Metastatic Breast Carcinoma in the Brain (tissue), 10 donors: ENCODE measurements around a stretch of chr1.

DNA sequence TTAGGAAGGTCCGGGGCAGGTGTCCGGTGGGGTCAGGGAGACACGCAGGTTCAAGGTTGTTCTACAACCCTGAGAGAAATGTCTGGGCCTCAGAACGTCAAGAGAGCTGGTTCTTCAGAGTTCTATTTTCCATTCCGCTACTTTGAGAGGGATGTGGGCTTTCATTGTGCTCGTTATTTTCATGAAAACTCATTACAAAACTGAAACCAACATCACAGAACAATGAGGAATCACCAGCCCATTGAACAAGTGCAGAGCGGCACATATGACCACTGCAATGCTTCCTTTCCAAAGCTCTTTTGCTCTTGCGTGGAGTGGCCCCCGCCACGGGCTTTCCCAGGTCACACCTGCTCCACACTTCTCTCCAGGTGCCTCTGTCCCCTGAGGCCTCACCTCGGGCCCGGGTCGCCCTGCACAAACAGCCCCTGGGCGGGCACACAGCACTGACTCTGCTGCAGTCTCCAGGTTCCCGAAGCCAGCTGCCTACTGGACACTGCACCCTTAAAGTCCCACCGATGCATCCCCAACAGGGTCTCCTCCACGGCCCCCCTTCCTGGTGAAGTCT, 201.8 kb downstream of the TOMM20 start:
- PRO-cap, 10 experiments, result no peak in any of the 10 experiments

GRCh38 chr1:234961704-234963085, 166.4 kb downstream of the TOMM20 start:
- PRO-cap, 10 experiments, result peak in 9 of 10 experiments; most common plus-strand start chr1:234962259 (in 3); most common minus-strand start chr1:234962159 (in 9)

DNA sequence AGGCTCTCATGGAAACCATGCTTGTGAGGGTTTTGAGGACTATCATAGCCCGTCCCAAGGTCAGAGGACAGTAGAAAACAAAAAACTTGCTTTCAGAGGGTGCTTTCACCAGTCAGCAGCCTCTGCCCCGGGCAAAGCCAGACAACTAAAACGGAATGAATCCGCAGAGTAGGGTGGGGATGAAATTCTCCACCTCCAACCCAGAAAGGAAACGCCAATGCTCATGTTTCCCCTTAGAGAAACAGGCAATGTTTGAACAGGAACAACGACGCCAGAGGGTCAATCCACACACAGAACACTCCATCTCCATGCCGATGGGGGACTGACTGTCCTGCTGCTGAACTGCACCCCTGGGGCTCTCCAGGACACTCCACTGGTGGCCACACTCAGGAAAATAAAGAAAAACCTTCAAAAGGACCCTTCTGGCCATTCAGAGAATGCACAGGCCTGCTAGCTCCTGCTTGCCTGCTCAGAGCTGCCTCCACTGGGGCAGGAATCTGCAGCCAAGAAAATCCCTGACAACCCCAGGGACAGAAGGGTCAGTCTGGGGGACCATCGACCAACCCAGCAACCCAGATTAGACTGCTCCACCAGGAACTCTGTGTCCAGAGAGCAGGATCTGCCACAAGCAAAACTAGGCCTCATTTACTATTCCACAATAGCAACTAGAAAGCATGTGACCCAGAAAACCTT, 116.1 kb downstream of the TOMM20 start:
- PRO-cap, 10 experiments, result no peak in any of the 10 experiments

- PRO-cap, 10 experiments, result no peak in any of the 10 experiments
These were observed 51.1 kb downstream of the TOMM20 start for GRCh38 chr1:235077414-235078153.

DNA sequence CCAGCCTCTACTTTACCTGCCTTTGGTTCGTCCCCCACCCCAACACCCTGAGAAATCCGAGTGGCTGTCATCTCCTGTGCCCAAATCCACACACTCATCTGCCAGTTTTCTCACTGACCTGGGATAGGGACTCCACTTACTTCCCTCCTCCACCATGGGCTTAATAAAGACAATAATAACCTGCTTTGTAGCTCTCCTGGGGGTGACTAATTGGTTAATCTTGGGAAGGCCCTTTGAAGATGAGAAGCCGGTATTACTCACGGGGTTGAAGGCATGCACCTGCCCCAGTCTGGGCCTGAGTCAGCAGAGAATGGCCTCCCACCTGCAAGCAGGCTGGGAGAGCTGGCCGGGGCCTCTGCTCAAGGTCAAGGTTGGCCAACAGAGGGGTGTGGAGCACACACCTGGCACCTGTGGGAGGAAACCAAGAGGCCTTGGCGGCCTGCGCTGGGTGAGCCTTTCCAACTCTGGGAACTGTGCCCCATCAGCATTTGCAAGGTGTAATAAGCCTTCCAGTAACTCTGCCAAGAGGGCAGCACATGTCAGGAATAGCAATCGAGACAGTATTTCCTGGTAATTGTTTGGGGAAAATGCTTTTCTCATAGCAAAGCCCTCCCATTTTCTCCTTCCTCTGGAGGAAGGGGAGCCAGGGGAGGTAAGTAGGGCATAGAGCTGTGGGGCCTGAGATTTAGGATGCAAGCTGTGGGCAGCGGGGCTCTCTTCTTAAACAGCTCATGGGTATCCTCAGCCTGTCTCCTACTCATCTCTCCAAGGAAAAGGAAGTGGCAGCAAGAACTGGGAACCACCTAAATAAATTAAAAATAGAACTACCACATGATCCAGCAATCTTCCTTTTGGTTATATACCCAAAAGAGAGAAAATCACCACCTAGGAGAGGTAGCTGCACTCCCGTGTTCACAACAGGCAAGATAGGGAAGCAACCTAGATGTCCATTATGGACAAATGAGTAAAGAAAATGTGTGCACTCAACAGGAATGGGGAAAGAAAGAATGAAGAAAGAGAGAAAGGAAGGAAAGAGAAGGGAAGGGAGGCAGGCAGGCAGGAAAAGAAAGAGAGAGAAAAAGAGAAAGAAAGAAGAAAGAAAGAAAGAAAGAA, 48.9 kb downstream of the TOMM20 start:
- PRO-cap, 10 experiments, result peak in 3 of 10 experiments; most common plus-strand start position 298 of the sequence (in 1); most common minus-strand start position 475 of the sequence (in 3)

GRCh38 chr1:235141121-235141682, 12.6 kb upstream of the TOMM20 start:
- PRO-cap, 10 experiments, result no peak in any of the 10 experiments

- PRO-cap, 10 experiments, result no peak in any of the 10 experiments
These were observed 57.4 kb downstream of the ARID4B start for GRCh38 chr1:235270455-235271057.

- PRO-cap, 10 experiments, result no peak in any of the 10 experiments
These were observed 1.3 kb downstream of the B3GALNT2 start for GRCh38 chr1:235502981-235503251.

DNA sequence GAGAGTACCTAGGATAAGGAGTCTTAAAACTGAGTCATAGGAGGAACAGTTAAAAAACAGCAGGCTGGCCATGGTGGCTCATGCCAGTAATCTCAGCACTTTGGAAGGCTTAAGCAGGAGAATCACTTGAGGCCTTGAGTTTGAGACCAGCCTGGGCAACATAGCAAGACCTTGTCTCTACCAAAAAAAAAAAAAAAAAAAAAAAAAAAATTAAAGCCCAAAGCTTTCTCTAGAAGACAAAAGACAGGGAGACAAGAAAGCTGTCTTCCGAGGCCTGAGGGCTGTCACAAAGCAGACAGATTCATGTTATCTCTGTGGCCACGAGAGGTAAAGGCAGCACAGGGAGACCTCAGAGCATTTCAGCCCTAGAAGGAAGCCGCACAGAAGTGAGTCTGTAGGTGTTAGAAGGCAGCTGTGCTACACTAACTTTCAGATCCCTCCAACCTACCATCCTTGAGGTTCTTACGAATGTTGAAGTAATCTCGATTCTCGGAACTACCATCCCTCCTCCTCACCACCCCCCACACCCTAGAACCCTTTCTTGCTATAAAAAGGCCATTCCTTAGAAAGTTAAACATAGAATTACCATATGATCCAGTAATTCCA, 21.3 kb upstream of the LYST start:
- PRO-cap, 10 experiments, result no peak in any of the 10 experiments

- PRO-cap, 10 experiments, result peak in 2 of 10 experiments; most common plus-strand start chr1:235932432 (in 2); most common minus-strand start chr1:235932357 (in 1)
These were observed 65.5 kb upstream of the LYST start for GRCh38 chr1:235932090-235932725.

- PRO-cap, 10 experiments, result peak in 7 of 10 experiments; most common plus-strand start chr1:235942272 (in 4); most common minus-strand start chr1:235942132 (in 7)
These were observed 75.4 kb upstream of the LYST start for GRCh38 chr1:235942018-235942543.

DNA sequence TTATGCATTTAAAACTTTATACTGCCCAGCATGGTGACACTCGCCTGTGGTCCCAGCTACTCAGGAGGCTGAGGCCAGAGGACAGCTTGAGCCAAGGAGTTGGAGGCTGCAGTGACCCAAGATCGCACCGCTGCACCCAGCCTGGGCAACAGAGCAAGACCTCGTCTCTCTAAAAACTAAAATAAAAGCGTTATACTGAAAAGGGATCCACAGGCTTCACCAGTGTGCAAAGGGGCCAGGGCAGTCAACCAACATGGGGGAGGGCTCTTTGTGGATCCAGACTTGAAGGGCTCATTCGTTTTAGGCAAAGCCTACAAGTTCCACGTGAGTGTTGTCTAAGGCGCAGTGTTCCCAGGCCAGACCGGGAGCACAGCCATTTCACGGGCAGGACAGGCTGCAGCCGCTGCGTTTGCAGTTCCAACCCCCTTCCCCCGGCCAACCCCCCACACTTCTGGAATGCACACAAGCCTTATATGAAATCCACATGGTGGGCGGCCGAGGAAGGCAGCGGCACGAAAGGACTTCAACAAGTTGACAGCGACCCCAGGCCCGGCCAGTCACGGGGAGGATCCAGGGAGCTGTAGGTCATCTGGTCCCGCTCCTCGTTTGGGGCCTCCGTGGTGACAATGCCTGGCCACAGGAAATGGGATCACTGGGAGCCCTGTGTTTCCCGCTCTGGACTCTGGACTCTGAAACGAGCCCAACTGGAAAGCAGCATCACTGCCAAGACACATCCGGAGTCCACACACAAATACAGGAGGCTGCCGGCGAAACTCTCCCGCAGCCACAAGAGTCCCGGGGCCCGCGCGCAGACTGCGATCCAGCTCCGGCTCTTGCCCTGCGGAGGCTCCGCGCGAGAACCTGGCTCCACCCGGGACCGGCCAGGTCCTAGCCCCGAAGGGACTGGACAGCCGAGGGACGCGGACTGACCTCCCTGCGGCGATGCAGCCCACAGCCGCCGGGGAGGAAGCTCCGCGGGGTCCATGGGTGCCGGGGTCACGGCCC, 970 bp downstream of the NID1 start:
- PRO-cap, 10 experiments, result peak in 8 of 10 experiments; most common plus-strand start position 720 of the sequence (in 6); most common minus-strand start position 691 of the sequence (in 3)

DNA sequence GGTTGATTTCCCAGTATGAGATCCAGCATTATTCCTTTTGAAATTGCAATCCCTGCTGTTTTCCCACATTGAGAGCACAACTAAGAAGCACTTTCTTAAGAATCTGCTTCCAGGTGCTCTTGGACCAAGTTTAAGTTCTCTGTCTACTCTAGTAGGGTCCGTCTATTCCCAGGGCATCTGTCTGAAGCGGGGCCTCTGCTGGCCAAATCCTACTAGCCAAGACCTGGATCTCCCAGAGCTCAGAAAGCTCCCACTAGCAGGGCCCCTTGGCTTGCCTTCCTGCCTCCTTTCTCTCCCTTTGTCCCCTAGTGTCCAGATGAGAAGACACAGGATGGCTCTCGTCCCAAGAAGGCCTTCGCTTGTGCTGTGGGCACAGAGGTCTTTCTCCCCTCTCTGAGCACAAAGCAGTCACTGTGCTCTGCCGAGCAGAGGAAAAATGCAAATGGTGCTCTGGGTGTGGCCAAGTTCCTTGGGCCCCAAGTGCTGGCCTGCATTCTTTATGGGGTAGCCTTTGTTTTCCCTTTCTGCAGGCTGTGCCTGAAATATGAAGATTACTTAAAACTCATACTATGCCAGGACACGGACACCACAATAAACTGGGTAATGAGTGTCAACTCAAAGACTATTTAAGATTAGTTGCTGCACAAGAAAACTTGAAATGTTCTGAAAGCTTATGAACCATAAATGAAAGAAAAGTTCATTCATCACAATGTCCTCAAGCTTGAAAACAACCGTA, 13.0 kb upstream of the GPR137B start:
- PRO-cap, 10 experiments, result no peak in any of the 10 experiments

DNA sequence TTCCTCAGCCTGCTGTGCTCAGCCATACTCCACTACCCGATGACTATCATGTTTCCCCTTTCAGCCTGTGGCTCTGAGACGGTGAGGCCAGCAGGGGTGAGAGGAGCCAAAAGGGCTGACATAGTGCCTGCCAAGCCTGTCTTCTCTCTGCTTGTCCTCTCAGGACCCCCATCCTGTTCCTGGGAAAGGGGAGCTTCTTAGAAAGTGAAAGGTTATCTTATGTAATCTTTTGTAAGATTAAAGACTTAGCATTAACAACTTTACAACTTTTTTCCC, 64.3 kb downstream of the GPR137B start:
- PRO-cap, 10 experiments, result peak in 1 of 10 experiments; most common plus-strand start position 76 of the sequence (in 1)

DNA sequence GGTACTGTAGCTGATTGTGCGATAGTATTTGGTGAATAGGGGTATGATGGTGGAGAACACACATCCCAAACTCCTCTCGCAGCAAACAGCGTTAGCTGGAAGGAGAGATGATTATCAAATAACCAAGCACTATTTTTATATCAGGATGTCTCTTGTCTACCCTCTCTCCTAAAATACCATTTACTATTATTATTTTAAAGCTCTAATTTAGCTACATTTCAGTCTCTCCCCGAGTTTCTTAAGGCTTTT, 1.4 kb downstream of the ACTN2 start:
- PRO-cap, 10 experiments, result no peak in any of the 10 experiments

GRCh38 chr1:236709367-236709703, 23.0 kb downstream of the ACTN2 start:
- PRO-cap, 10 experiments, result no peak in any of the 10 experiments

DNA sequence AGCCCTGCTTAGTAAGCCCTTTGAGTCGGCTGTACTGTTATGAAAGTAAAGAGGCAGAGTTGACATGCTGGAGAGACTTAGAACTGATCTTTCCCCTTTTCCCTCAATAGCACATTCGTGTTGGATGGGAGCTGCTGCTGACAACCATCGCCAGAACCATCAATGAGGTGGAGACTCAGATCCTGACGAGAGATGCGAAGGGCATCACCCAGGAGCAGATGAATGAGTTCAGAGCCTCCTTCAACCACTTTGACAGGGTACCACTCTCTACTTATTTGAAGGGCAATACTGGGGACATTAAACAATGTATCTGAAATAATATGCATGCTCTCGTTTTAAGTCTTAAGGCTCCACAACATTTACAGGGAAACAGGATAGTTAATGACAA, 37.7 kb upstream of the MTR start:
- PRO-cap, 10 experiments, result no peak in any of the 10 experiments

DNA sequence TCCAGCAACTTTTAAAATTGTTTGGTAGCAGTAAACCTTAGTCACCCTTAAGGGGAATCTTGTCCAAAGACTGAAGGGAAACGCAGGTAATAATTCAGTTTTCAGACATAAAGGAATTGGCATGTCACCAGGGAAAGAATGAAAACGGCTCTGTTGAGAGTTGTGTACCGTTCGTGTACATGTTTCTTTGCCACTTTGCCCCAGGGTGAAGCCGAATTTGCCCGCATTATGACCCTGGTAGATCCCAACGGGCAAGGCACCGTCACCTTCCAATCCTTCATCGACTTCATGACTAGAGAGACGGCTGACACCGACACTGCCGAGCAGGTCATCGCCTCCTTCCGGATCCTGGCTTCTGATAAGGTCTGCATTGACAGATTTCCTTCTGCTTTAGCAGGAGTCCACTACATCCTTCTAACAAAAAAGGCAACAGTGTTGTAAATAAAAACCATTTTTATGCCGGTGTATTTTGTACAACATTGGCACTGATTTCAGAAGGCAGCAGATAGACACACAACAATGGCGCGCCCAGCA, 34.2 kb upstream of the MTR start:
- PRO-cap, 10 experiments, result no peak in any of the 10 experiments

- PRO-cap, 10 experiments, result peak in 1 of 10 experiments; most common plus-strand start chr1:236891866 (in 1)
These were observed 96.4 kb downstream of the MTR start for GRCh38 chr1:236891437-236892015.

DNA sequence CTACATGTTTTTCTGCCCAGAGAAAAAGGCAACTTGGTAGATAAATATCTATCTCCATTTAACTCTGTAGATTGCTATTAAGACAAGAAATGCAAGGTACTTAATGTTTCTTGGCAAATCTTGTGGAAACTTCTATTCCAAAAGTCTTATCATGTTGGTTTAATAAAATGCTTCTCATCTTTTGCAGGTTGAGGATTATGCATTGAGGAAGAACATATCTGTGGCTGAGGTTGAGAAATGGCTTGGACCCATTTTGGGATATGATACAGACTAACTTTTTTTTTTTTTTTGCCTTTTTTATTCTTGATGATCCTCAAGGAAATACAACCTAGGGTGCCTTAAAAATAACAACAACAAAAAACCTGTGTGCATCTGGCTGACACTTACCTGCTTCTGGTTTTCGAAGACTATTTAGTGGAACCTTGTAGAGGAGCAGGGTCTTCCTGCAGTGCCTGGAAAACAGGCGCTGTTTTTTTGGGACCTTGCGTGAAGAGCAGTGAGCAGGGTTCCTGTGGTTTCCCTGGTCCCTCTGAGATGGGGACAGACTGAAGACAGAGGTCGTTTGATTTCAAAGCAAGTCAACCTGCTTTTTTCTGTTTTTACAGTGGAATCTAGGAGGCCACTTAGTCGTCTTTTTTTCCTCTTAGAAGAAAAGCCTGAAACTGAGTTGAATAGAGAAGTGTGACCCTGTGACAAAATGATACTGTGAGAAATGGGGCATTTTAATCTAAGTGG, 102.4 kb downstream of the MTR start:
- PRO-cap, 10 experiments, result no peak in any of the 10 experiments